Daoy (cell line): ENCODE measurements around the genes PRRG1 and RPGR.

DNA sequence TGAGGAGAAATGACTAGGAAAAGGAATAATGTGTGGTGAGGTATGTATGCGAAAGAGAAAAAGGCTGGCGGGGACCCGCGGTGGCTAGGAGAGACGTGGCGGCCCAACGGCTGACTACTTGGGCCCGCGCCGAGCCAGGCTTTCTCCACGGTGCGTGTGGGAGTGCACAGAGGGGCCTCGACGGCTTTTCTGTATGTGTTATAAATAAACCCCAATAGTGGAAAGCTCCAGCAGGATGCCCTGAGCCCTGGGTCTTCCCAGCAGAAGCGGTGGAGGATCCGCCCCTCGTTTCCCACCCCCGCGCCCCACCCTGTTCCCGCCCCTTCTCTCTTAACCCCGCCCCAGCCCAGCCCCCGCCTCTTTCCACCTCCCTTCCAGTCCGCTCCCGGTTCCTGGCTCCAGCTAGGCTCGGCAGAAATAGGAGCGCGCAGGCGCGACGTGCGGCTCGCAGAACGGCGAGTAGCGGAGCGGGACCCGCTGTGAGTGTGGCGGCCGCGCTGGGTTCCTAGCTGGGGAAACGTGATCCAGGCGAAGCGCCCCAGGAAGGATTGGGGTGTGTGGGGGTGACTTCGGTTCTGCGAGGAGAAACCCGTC, at the start of gene PRRG1:
Gene PRRG1 (plus strand): TSS at position 448 of the 594 bp plus-strand sequence.
- RAMPAGE, long total RNA, result no peak

DNA sequence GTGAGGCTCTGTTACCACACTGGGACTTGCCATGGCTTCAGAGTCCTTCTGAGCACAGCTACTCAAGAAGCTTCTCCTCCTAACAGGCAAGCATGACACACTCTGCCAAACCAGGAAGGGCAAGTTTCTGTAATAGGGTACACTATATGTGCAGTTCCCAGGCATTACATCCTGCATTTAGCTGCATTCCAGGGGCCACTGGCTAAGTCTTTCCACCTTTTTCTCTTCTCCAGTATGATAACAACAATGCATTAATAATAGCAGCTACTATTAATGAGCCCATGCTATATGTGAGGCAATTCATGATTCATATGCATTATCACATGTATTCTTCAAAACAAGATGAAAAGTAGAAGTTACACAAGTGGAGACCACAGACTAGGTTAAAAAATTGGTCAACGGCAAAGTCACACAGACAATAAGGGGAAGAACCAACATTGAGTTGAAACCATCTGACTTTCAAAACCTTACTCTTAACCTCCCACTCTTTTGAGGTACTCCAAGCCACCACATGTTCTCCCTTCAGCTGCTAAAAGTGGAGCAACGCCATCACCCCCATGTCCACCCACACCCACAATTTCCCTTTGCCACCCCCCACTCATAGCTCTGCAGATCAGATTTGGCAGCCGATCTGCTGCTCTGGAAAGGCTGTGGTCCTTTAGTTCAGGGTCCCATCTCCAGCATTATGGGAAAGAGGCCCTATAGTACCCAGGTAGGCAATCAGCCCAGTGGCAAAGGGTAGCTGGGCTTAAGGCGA, 33.7 kb upstream of the CYBB start:
- RAMPAGE, long total RNA, result no peak

GRCh38 chrX:37994411-37994882, 375 bp downstream of the H2AL3 start:
- RAMPAGE, long total RNA, result no peak

DNA sequence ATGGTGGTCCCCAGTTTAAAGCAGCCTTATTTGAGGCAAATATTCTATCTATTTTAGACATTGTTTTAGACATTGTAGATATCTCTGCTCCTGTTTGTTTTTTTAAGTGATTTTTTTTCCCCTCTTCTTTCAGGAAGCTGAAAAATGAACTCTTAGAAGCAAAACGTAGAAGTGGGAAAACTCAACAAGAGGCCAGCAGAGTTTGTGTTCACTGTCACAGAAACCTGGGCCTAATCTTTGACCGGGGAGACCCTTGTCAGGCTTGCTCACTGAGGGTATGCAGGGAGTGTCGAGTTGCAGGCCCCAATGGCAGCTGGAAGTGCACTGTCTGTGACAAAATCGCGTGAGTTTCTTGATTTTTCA, 47.7 kb downstream of the SYTL5 start:
- RAMPAGE, long total RNA, result no peak

- RAMPAGE, long total RNA, result no peak
Measured at GRCh38 chrX:38285571-38286228, 41.6 kb downstream of the RPGR start.

DNA sequence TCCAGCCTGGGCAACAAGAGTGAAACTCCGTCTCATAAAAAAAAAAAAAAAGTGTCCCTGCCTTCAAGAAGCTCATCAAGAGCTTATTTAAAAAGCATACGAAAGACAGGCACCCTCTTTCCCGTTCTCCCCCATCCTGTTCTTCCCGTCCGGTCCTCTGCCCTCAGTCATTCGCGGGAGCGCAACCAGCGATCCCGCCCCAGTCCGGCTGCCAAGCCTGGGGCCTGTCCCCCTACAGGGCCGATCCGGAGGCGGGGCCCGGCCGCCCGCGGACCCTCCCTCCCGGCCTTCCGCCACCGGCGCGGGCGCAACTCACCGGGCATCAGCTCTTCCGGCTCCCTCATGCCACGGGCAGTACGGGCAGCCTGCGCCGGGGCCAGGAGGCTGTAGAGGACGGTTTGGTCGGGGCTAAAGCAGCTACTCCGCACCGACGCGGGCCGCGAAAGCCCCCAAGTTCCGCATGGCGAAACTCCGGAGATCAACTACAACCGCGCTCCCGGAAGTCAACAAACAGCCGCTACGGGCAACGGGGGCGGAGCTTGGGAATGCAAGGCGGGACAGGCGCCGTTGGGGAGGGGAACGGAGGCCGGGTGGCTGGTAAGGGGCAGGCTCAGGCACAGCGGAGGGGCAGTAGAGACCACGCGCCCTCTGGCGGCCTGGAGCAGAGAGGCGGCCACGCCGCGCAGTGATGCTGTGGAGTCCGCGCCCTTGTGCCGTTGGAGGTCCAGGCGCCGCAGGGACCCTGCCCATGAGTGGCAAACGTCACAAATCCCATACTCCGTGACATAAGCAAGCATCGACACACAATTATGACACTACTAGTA, at the start of gene RPGR:
Gene RPGR (minus strand): TSS at position 486 of the 824 bp plus-strand sequence.
- RAMPAGE, long total RNA, result no peak

DNA sequence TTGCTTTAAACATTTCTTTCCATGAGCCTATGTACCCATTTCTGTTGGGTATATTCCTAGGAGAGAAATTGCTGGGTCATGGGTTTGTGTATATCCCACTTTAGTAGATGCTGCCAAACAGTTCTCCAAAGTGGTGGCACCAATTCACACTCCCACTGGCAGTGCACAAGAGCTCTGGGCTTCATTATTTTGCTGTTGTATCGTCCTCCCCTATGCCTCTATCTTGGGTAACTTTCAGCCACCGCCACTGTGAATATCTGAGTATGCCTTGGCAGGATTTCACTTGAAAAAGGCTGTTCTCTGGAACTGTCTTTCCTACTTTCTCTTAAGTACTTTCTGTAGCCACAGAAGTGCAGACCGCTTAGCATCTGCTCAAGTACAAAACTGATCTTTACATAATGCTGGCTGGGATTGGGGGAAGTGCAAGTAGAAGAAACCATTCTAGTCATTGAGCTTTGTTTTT, 77.3 kb downstream of the MID1IP1 start:
- RAMPAGE, long total RNA, result no peak

- RAMPAGE, long total RNA, result no peak
Measured at GRCh38 chrX:39144099-39144904, 343.0 kb downstream of the MID1IP1 start.

GRCh38 chrX:39222669-39223193, 421.5 kb downstream of the MID1IP1 start:
- RAMPAGE, long total RNA, result no peak

DNA sequence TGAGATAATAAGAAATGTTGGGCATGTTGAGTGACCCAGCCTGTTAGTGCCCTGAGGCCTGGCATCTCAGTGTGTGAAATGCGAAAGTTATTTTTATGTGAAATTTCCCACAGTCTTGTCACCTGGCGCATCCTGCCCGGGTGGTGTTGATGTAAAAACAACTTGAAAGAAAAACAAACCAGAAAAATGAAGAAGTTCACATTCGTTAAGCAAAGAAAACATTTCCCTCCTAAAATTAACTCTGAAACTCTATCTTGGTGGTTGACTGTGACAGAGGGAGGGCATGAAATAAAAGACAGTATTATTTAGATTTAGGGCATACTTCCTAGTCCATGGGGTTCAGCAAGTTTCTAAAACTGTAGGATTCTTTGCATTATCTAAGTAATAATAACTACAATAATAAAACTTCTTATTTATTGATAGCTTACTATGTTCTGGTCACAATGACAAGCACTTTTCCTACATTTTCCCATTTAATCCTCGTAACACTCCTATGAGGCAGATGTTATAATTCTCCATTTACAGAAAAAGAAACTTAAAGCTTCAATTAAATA, 495.4 kb downstream of the MID1IP1 start:
- RAMPAGE, long total RNA, result no peak

DNA sequence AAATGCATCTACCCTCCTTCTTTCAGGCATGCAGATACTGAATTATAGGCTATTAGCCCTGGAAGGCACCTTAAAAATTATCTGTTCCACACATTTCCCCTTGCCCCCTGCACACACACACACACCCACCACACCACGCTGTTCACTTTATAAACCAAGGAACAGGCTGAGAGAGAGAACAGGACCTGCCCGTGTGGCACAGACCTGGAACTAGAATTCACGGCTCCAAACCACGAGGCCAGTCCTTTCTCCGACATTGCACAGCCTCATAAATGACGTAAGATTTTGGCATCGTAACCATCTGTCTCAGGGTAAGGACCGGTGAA, 330.4 kb downstream of the BCOR start:
- RAMPAGE, long total RNA, result no peak

DNA sequence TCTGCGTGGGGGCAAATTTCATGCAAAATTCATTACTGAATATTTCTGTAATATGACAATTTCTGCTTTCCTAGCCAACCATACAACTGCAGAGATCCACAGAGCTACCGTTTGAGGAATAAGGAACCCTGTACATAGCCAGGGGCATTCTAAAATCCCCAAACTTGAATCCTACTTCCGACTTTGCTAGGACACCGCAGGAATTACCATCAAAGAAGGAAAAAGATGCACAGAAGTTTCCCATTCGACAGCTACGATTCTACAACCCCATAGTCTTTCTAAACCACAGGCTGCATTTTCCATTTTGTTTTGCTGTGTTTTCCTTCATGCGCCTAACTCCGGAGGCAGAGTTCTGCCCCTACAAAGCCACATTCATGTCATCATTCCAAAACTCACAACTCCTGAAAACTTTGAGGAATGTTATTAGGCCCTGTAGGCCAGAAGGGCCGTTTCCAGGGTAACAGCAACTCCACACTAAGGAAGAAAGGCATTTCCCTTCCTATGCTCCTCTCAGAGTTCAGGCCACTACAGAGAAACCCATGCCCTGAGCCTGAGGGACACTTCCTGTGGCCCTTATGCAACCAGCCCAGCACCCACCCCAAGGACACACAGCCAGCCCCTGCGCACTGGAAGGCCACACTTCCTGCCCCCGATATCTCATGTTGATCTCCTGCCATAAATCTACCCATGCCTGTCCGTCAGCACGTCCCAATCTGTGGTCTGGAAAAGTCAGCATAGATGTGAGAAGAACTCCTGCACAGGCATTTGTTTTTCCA, 289.4 kb downstream of the BCOR start:
- RAMPAGE, long total RNA, result no peak

- RAMPAGE, long total RNA, result no peak
Measured at GRCh38 chrX:39816717-39817632, 280.8 kb downstream of the BCOR start.

GRCh38 chrX:39820749-39821924, 276.6 kb downstream of the BCOR start:
- RAMPAGE, long total RNA, result no peak

- RAMPAGE, long total RNA, result no peak
Measured at GRCh38 chrX:39866129-39866927, 231.4 kb downstream of the BCOR start.

DNA sequence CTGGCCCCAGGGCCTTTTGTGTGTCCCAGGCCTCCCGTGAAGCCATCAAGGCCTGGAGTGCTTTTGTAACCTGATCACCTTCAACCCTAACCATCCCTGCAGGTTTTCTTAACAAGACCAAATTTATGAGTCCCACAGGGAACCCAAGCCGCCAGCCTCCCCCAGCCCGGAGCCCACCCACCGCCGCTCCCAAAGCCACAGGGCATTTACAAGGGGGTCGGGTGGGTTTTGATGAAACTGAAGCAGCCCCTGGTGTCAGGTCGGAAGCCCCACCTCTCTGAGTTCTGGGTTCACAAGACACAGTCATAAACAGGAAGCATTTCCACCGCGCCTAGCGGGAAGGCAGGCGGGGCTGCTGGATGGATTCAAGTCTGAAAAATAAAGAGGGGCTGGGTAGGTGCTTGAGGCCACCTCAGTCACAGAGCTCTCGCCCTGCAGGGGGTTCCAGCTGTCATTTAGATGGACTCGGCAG, 128.6 kb downstream of the BCOR start:
- RAMPAGE, long total RNA, result no peak

GRCh38 chrX:40008609-40009520, 88.9 kb downstream of the BCOR start:
- RAMPAGE, long total RNA, result no peak

DNA sequence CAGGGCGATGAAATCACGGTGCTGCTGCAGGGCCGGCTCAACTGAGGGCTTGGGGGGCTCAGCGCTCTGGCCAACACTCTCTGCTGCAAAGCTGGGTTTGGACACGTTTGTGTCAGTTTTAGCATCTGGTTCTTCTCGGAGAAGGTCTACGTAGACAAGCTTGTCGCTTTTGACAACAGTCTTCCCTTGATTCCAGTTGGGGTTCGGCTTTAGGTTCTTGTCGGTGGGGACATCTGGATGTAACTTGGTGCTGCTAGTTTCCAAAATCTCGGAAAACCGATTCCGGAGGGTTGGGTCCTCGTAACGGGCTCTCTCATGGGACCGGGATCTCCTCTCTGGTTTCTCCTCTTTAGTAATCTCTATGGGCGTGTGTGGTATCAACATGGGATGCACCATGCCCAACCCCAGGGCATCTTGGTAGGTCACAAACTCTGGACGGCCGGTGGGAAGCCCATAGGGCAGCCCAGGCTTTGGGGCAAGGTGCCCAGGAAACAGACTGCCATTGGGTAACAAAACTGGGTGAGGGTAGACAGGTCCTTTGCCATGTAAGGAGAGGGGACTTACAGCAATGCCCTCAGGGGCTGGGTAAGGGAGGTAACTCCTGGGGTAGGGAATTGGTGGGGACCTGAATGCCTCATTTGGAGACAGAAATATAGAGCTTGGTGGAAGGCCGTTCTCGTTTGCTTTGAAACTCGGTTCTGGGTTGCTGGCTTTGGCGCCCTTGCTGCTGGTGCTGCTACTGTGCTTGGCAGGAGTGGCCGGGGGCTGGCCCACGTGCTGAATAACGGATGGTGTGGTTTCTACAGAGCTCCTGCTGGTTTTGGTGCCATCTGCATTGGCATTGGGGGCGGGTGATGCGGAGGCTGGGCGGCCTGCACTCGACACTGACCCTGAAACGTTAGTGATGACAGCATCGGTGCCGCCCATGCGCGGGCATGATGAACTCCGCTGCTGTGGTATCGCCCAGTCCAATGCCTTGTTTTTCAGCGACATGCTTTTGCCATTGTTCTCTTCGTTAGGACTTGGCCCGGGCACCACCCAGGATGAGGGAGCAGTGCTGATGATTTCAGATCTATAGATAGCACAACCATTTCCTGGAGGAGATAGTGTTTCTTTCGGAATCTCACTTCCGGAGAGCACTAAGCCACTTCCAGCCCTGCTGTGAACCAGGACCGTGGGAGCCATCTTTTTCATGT, 24.6 kb downstream of the BCOR start:
- RAMPAGE, long total RNA, result no peak

- RAMPAGE, long total RNA, result no peak
Measured at GRCh38 chrX:40077786-40078499, 19.8 kb downstream of the BCOR start.

DNA sequence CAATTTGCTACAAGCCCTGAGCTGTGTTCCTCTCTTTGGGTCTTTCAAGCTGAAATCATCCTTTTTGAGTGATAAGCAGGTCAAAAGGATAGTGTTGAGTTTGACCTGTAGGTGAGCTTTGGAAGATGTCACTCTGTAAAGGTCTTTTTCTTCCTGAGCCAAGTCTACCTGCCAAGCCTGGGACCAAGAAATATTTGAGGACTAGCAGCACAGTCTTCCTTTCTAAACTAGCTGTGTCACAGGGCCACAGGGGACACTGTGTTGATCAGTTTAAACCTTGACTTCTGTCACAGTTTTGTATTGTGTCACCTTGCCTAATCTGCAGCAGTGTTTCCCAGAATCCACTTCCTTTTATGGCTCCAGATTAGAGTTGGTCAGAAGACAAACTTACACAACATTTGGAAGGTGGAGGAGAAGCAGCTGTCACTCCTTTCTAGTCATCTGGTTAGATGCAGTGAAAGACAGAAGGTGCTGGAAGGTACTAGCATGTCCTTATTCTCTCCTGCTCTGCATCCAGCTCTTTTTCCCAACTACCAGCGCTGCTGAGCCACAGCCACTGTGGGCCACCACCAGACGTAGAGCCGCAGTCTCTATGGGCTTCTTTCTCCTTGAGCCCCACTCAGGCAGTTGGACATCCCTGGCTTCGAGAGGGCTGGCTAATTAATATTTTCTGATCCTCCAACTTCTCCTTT, 143.1 kb upstream of the BCOR start:
- RAMPAGE, long total RNA, result no peak